SJSA1 (cell line): ENCODE measurements around the gene ABHD17B.

DNA sequence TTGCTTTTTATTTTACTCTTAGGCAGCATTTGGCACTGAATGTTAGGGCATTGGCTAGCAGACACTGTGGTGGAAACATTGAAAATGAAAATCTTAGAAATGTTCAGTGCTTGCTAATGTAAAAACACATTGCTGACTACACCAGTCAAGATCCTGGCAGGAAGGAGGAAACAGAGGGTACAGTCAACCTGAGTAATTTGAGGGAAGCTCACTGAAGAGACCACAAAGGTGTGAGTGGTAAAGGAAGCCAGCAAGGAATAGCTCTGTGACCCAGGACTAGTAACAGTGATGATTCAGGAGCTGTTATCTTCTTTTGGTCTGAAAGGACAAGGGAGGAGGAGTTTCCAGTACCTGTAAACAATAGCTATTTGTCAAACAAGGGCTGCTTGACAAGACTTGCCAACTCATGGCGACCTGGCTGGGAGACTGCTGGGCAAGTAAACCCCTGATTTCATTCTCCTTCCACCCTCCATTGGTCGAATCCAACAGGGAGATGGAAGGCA lies 68.0 kb downstream of the MAMDC2 start:
- RAMPAGE, long total RNA = no peak

DNA sequence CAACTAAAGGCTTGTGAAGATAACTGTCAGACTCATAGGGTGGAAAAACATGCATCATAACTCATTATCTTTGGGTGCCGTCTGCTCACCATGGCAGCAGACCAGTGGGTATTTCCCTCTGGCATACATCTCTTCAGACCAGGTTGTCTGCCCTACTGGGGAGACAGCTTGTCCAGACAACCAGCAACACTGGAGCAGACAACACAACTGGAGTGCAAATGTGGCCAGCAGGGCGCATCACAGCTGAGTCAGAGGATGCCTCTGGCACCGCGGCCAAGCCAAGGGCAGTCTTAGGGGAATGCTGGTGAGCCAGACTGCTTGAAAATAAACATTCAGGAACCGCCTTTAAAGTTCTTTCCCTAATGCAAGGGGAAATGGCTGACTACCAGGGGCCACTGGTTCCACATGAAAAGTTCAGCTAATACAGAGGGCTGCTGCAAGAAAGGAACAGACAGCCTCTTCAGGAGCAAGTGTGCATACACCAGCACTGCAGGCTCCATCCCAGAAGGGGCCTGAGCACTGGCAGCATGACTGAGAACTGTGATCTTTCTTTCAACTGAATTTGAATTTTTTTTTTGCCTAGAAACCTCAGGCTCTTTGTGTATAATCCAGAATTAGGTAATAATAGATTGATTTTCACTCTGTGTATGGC lies 77.3 kb downstream of the MAMDC2 start:
- RAMPAGE, long total RNA = no peak

DNA sequence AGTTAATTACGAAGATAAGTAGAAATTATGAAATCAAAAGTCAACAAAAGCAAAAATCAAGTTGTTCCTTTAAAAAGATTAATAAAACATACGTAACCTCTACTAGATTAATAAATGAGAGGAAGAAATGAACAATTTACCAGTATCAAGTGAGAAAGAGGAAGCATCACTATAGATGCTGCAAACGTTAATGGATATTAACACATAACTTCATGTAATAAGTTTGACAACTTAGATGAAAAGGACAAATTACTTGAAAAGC lies 3.6 kb upstream of the SMC5 start:
- RAMPAGE, long total RNA = no peak

- RAMPAGE, long total RNA = no peak
Measured at GRCh38 chr9:70255975-70256930, 2.5 kb upstream of the SMC5 start.

GRCh38 chr9:70327655-70328036 lies 68.9 kb downstream of the SMC5 start:
- RAMPAGE, long total RNA = no peak

DNA sequence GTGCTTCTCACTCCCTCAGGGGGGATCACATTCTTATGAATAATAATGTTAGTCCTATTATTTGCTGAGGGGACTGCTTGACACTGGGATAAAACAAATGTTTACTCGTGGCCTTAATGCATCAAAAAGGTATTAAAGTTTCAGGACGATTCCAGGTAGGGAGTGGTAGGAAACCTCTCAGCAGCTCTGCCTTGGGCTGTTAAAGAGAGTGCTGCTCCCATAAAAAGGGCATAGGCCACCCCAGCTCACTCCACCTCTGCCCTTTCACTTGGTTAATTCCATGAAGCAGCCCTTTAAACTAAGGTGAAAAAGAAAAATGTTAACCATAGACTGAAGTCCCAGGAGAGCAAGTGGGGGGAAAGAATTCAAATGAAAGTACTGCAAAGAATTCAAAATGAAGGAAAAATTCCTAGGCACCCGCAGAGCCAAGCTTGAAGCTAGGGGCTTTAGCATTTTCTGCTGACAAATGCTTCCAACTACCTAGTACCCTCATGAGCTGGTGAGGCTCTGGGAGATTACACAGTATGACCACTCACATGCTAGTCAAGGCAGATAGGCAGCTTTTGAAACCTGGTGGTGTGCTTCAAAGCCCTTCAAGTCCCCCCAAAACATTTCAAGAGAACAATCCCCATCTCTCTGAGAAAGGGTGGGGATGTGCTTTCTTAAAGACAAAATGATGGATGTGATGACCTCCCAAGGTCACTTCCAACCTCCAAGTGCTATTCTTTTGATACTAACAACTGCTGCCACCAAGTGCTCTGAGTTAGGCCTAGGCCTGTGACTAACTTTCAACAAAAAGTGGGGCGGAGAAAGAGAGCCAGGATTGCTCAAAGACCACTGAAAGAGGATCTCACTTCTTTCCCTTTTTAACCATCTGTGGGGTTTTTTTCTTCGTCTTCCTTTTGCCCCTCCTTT lies 8.4 kb downstream of the KLF9 start:
- RAMPAGE, long total RNA = no peak

DNA sequence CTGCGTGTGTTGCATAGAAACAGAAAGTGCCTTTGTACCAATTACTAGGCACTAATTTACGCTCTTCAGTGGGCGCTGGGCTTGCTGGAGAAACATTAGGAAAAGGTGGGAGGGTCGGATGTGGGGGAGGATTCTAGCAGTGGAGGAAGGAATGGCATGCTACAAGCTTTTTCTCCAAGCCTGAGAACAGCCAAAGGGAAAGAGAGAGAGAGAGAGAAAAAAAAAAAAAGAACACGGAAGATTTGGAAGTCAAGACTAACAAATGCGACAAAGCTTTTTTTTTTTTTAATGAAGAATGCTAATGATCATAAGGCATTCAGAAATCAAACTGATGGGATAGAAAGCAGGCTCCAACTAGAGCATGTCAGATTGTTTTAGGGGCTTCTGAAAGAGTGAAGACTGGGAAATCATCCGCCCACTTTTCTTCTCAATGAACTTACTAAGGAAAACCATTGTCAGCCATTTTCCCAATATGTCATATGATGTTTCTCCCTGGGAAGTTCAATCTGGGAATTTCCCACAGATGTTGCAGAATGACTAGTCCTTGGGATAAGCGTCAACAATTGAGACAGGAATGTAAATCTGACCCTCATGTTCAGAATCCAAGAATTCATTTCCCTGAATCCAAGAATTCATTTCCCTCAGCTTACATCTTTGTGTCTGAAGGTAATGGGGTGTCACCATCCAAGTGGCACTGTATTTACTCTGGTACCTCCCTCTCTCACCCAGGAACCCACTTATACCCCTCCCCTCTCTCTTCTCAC lies 7.6 kb downstream of the KLF9 start:
- RAMPAGE, long total RNA = no peak

GRCh38 chr9:70410269-70410813 lies 4.1 kb downstream of the KLF9 start:
- RAMPAGE, long total RNA = no peak

- RAMPAGE, long total RNA = no peak
Measured at GRCh38 chr9:70456665-70457212, 42.3 kb upstream of the KLF9 start.

DNA sequence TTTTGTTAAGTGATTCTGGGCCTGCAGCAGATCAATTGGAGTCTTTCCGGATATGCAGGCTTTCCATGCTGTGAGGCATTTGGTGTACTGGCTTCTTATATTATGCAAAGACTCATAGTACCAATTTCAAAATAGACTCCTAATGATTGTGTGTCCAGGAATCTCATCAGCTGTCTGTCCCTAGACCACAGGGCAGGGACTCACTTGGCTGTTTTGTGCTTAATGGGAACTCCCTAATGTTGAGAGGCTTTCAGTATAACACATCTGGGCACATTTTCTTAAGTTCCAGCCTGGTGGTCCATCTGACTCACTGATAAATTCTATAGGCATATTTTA lies 180.1 kb upstream of the KLF9 start:
- RAMPAGE, long total RNA = no peak

GRCh38 chr9:70902440-70903460 lies 218.7 kb downstream of the TRPM3 start:
- RAMPAGE, long total RNA = no peak

DNA sequence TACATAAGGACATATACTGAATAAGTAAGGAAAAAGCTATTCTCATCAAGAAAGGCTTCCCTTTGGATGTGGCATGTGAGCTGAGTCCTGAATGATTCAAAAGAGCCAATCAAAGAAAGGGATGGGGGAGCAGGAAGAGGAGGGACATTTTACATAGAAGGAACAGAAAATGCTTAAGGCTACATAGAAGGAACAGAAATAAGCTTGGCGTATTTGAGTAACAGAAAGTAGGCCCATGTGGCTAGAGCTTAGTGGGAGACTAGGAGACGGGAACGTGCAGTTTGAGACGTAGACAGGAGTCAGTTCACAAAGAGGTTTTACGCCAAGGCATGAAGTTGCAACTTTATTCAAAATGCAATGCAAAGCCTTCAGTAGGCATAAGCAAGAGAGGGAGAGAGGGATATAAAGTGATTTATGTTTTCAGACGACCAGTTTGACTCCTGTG lies 126.2 kb downstream of the CEMIP2 start:
- RAMPAGE, long total RNA = no peak

- RAMPAGE, long total RNA = no peak
Measured at GRCh38 chr9:71896860-71897105, 14.2 kb downstream of the ABHD17B start.

GRCh38 chr9:71910704-71911375 lies at the start of gene ABHD17B:
Gene ABHD17B (minus strand): TSS chr9:71911193.
- RAMPAGE, long total RNA = no peak

DNA sequence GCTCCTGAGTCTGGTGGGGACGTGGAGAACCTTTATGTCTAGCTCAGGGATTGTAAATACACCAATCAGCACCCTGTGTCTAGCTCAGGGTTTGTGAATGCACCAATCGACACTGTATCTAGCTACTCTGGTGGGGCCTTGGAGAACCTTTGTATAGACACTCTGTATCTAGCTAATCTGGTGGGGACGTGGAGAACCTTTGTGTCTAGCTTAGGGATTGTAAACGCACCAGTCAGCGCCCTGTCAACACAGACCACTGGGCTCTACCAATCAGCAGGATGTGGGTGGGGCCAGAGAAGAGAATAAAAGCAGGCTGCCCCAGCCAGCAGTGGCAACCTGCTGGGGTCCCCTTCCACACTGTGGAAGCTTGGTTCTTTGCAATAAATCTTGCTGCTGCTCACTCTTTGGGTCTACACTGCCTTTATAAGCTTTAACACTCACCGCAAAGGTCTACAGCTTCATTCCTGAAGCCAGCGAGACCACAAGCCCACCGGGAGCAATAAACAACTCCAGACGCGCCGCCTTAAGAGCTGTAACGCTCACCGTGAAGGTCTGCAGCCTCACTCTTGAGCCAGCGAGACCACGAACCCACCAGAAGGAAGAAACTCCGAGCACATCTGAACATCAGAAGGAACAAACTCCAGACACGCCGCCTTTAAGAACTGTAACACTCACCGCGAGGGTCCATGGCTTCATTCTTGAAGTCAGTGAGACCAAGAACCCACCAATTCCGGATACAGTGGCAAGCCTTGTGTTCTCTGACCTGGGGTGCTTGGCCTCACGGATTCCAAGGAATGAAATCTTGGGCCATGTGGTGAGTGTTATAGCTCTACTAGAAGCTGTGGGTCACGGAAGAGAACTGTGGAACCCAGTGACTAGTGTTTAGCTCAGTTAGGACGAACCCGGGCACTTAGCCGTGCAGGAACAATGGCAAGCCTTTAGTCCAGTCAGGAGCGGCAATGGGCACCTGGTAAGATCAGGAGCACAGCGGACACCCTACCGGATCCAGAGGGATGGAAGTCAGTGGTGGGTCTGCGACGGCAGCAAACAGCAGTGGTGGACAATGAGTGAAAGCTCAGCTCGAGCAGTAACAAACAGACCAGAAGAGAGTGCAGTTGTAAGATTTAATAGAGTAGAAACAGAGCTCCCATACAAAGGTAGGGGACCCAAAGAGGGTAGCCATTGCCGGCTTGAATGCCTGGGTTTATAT lies 53.0 kb downstream of the C9orf85 start:
- RAMPAGE, long total RNA = no peak

- RAMPAGE, long total RNA = no peak
Measured at GRCh38 chr9:72127667-72127891, 21.7 kb upstream of the GDA start.

DNA sequence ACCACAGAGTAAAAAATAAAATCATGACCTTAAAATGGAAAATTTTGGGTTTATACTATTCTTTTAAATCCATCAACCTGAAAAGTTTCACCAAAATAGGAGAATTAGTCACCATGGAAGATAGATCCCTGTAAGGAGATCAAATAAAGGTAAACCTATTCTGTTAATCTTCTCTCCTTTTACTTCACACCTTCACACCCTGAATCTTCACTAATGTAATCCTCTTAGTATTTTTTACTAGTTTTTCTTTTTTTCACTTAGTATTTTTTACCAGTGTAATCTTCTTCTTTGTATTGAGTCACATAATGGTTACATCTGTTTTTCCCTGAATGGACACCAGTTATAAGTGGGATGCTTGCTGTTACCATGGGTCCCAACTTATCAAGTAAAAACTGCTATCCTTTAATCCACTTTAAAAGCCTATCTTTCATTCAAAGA lies 15.2 kb downstream of the ZFAND5 start:
- RAMPAGE, long total RNA = no peak

GRCh38 chr9:72364398-72365065 lies 476 bp downstream of the ZFAND5 start:
- RAMPAGE, long total RNA = no peak

DNA sequence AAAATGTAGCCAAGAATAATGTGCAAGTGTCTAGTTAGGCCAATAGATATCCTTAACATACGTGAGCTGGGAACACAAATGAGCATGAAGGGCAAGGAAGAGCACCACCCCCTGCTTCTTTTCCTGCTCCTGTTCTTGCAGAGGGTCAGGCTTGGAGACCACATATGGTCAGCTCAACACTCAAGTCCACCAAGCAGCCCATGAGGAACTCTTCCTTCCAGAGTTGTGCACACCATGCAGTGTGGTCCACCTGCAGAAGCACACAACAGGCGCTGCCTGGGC lies 5.2 kb downstream of the TMC1 start:
- RAMPAGE, long total RNA = no peak

DNA sequence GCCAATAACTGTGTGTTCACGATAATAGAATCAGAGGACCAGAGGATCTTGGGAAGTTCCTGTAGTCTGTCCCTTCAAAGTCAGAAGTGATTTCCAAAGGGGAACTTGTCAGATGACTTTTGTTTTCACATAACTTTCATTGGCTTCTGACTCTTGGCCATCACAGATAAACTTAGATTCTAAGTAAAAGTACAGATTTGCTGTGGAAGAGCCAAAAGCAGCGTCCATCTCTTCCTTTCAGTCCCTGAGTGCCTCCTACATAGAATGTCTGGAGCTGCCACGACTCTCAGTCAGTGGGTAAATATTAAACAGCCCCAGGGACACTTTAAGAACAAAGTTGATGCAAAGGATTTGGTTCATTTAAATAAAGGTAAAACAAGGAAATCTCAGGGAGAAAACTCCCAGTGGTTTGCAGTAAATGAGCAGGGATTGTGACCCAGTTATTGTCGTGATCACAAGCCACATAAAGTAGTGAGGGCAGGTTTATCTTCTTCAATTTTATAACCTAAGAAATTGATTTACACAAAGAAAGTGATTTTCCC lies 125.3 kb downstream of the ALDH1A1 start:
- RAMPAGE, long total RNA = no peak